AG04450 (cell line): ENCODE results near the gene IFNAR2.

DNA sequence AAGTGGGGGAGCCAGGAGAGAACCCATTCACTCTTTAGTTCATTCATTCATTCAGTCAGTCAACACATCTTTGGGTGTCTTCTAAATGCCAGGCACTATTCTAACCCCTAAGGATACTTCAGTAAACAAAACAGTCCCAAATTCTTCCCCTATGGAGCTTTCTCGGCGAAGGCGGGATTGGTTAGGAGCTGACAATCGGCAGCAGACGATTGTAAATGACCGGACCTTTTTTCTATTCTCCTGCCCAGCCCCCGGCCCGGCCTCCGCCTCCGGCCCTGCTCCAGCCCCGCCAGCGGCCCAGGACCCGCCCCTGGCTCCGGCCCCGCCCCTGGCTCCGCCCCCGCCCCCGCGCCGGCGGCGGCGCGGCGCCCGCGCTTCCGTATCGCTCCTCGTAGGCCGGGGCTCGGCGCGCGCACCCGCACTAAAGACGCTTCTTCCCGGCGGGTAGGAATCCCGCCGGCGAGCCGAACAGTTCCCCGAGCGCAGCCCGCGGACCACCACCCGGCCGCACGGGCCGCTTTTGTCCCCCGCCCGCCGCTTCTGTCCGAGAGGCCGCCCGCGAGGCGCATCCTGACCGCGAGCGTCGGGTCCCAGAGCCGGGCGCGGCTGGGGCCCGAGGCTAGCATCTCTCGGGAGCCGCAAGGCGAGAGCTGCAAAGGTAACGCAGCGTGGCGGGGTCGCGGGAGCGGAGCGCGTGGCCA, at the start of gene IFNAR2:
IFNAR2 (plus strand) TSS at position 380 of the 701 bp plus-strand sequence.
- CAGE, long polyA plus RNA, result start-site peak on the plus strand centred at position 391 of the sequence, 132 bp wide, 29 and 33 reads in 2 replicates
- RRBS, result 1% methylated on average over 44 of the region's 78 CpGs

GRCh38 chr21:33286746-33287540, 20.8 kb downstream of the IL10RB start:
- CAGE, long polyA plus RNA, result no peak
- RRBS, result no CpG with 5 or more reads among the region's 11 CpGs

GRCh38 chr21:33356741-33357888, 32.3 kb downstream of the IFNAR1 start:
- CAGE, long polyA plus RNA, result no peak
- RRBS, result no CpG with 5 or more reads among the region's 25 CpGs

- CAGE, long polyA plus RNA, result no peak
- RRBS, result no CpG with 5 or more reads among the region's 13 CpGs
Measured at GRCh38 chr21:33380548-33381089, 22.6 kb upstream of the IFNGR2 start.

DNA sequence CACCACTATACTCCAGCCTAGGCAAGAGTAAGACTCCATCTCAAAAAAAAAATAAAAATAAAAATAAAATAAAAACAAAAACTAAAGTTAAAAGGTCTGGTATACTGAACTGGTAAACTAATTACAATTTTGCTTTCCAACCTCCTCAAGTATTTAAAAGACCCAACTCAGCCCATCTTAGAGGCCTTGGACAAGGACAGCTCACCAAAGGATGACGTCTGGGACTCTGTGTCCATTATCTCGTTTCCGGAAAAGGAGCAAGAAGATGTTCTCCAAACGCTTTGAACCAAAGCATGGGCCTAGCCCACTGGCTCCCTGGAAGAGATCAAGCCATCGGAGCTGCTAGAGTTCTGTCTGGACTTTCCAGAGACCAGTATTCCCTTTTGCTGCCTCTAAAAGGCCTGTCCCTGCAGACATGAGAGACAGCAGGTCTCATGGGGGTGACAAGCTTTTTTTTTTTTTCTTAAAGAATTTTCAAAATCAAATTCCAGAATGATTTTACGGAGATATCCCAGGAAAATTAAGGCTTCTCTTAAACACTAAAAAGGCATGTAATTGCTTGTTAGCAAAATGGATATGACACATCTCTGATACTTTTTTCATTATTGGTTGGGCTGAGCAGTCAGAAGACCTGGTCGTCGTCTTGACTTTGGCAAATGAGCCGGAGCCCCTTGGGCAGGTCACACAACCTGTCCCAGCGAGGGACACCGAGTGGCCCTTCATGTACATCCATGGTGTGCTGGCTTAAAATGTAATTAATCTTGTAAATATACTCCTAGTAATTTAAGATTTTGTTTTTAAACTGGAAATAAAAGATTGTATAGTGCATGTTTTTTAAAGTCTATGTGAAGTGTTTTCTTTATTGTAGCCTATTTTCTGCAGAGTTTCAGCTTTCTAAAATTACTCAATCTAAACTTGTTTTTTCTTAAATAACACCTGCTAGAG, 33.7 kb downstream of the IFNGR2 start:
- CAGE, long polyA plus RNA, result no peak
- RRBS, result no CpG with 5 or more reads among the region's 11 CpGs

- CAGE, long polyA plus RNA, result no peak
- RRBS, result no CpG with 5 or more reads among the region's 11 CpGs
Measured at GRCh38 chr21:33480515-33480856, 712 bp upstream of the TMEM50B start.

DNA sequence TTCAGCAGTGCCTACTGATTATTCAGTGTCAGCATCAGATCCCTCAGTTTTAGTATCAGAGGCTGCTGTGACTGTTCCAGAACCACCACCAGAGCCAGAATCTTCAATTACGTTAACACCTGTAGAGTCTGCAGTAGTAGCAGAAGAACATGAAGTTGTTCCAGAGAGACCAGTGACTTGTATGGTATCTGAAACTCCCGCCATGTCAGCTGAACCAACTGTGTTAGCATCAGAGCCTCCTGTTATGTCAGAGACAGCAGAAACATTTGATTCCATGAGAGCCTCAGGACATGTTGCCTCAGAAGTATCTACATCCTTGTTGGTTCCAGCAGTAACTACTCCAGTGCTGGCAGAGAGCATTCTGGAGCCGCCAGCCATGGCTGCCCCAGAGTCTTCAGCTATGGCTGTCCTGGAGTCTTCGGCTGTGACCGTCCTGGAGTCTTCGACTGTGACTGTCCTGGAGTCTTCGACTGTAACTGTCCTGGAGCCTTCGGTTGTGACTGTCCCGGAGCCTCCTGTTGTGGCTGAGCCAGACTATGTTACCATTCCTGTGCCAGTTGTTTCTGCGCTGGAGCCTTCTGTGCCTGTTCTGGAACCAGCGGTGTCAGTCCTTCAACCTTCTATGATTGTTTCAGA, 10.2 kb downstream of the SON start:
- CAGE, long polyA plus RNA, result no peak
- RRBS, result no CpG with 5 or more reads among the region's 11 CpGs

DNA sequence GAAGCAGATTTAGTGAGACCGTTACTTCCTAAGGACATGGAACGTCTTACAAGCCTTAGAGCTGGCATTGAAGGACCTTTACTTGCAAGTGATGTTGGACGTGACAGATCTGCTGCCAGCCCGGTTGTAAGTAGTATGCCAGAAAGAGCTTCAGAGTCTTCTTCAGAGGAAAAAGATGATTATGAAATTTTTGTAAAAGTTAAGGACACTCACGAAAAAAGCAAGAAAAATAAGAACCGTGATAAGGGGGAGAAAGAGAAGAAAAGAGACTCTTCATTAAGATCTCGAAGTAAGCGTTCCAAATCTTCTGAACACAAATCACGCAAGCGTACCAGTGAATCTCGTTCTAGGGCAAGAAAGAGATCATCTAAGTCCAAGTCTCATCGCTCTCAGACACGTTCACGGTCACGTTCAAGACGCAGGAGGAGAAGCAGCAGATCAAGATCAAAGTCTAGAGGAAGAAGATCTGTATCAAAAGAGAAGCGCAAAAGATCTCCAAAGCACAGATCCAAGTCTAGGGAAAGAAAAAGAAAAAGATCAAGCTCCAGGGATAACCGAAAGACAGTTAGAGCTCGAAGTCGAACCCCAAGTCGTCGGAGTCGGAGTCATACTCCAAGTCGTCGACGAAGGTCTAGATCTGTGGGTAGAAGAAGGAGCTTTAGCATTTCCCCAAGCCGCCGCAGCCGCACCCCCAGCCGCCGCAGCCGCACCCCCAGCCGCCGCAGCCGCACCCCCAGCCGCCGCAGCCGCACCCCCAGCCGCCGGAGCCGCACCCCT, 11.8 kb downstream of the SON start:
- CAGE, long polyA plus RNA, result no peak
- RRBS, result 100% methylated on average over 2 of the region's 41 CpGs

- CAGE, long polyA plus RNA, result no peak
- RRBS, result no CpG with 5 or more reads among the region's 2 CpGs
Measured at GRCh38 chr21:33648306-33648903, 6.1 kb downstream of the ITSN1 start.

DNA sequence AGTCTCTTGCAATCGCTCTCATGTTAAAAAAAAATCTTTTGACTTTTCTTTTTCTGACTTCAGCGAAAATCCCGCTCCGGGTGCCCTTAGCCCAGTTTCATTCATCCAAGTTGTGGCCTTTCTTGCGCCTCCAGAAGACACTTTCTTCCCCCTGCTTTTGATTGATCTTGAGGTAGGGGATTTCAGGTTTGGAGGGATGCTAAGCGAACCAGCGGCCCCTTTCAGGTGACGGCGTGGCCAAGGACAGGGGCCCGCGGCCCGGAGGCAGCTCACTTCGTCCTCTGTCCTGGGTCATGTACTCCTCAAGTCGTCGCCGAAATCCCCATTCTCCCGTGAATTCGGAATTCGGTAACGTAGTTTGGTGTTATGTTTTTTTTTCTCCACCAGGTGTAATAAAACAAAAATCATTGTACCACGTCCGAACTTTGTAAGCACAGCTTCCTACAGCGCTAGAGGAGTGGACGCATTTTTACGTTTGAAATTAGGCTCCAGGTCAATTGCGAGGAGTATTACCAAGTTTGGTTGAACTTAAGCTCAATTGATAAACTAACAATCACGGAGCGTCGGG, 1.0 kb downstream of the MRPS6 start:
- CAGE, long polyA plus RNA, result no peak
- RRBS, result no CpG with 5 or more reads among the region's 29 CpGs

GRCh38 chr21:34129424-34129962, 56.1 kb downstream of the MRPS6 start:
- CAGE, long polyA plus RNA, result no peak
- RRBS, result no CpG with 5 or more reads among the region's 7 CpGs

DNA sequence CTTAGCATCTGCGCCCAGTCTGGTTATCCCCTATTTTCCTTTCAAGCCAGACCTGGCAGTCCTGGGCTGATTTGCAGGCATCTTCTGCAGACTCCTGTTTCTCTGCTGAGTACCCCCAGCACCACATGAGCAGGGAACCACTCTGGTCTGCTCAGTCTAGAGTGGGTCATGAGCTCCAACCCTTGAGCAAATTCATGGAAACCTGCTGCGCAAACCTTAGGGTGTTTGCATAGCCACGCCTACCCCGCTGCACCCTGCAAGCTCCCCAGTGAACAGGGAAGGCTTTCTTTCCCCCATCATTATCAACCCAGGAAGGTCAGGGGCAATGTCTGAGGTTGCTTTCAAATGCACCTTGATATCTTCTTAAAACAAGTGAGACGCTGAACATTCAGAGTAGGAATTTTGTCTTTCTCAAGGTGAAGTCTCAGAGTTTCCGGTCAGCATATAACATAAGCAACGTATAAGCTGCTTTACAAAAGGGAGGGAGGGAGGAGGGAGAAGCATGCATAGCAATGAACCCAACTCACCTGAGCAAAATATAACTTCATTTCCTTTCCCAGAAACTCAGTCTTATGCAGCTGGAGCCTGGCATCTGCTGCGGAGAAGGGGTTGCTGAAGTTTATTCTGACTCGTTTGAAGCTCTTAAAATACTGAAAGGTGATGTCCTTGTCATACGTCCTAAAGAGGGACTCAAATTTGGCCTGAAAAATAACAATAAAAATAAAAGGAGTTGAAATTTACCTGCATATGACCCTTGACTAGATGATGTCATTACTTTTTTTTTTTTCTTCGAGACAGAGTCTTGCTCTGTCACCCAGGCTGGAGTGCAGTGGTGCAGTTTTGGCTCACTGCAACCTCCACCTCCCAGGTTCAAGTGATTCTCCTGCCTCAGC, 11.2 kb upstream of the KCNE1 start:
- CAGE, long polyA plus RNA, result no peak
- RRBS, result no CpG with 5 or more reads among the region's 11 CpGs

- CAGE, long polyA plus RNA, result no peak
- RRBS, result no CpG with 5 or more reads among the region's 4 CpGs
Measured at GRCh38 chr21:34527796-34528562, 16.0 kb upstream of the KCNE1 start.

GRCh38 chr21:34543205-34543404, 31.1 kb upstream of the KCNE1 start:
- CAGE, long polyA plus RNA, result no peak
- RRBS, result no CpG with 5 or more reads among the region's 2 CpGs

DNA sequence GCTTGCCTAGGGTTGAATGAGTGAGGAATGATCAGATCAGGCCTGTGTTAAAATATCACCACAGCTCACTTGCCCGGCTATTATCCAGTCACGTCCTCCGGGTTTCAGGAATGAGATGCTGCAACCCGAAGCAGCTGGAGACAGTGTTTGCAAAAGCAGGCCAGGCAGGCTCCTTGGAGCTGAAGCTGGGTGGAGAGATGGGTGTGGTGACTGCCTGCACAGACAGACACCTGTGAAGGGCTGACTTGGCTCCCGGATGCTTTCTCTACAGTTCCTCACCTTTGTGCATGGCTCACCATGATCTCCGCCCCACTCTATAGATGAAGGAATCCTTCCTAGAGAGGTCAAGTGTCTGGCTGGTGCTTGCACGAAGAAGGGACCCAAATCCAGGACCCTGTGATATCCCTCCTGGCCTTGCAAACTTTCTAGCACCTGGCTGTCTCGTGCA, 34.5 kb downstream of the RCAN1 start:
- CAGE, long polyA plus RNA, result no peak
- RRBS, result no CpG with 5 or more reads among the region's 8 CpGs

DNA sequence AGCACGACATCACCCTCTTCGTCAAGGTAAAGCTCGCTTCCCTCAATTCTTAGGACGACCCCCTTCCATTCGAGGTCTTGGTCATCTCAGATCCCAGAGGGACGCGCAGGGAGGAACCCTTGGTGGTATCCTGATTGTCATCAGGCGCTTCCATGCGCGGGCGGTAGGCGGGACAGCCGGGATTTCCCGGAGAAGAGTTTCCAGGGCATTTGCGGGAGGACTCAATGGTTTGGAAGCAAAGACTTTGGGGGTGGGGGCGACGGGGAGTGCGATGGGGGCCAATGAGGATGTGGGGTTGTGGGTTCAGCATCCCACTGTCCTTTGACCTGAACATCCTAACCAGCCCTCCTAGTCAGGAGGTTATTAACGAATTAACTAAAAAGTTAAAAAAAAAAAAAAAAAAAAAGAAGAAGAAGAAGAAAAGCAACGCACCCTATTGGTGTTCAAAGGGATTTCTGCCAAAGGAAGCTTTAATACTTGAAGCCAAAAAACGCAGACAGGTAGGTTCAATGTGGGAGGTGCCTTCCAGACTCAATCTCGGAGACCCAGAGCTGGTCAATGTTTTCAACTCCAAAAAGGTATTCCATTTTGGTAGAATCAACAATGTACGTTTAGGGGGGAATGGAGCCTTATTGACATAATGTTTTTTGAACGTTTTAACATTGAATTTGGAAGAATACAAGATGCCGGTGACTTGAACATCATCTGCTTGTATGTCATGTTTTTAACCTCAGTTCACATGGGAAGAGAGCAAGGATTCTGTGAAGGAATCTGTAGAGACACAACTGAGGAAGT, 2.1 kb downstream of the CLIC6 start:
- CAGE, long polyA plus RNA, result no peak
- RRBS, result no CpG with 5 or more reads among the region's 25 CpGs

DNA sequence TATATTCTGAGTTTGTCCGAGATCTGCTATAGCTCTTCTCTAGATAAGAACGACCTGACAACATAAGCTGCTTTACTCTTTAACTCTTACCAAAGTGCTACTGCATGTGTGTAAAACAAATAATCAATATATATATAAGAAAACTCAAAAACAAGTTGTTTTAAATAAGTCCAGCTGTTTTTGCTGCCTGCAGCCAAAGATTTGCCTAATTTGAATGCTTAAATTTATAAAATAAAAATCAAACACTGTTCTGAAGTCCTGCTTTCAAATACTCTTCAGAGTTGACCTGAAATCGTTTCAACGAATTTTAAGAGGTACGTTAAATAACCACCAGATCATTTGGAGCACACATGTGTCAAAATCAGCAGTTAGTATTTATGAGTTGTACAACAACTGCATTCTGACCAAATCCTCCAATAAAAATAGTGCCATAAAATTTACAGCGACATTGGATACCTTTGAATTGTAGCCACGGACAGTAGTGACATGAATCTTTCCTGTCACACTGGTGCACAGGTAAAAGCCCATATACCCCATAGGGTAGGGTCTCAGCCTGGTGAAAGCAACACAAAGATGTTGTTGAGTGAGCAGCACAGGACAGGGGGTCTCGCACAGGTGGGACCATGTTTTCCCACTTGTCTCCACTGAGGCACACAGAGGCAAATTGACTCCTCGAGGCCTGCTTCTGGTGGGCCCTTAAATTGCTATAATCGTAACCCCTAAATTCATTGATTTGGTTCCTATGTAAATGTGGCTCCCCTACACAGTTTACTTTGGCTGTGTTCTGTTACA, 121.5 kb downstream of the CLIC6 start:
- CAGE, long polyA plus RNA, result no peak
- RRBS, result no CpG with 5 or more reads among the region's 10 CpGs

DNA sequence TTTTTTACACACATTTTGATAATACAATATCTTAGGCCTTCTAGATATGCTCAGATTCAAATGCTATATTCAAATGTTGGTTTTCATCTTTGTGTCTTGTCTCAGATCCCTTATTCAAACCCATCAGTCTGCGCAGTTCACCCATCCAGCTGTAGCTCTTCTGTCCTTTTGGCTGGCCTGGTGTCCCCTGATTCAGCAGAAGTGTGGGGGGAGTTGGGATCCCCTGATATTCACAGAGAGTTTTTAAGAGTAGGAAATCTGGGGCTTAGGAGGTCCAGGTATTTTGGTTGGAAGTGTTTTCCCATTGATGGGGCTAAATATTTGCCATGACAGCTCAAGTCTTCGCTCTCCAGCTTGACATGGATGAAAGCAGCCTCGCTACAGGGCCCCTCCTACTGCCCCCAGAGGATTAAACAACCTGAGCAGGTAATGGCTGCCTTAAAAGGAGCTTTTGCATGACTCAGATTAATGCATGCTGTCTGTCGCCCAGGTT, 127.5 kb downstream of the CLIC6 start:
- CAGE, long polyA plus RNA, result no peak
- RRBS, result no CpG with 5 or more reads among the region's 4 CpGs

DNA sequence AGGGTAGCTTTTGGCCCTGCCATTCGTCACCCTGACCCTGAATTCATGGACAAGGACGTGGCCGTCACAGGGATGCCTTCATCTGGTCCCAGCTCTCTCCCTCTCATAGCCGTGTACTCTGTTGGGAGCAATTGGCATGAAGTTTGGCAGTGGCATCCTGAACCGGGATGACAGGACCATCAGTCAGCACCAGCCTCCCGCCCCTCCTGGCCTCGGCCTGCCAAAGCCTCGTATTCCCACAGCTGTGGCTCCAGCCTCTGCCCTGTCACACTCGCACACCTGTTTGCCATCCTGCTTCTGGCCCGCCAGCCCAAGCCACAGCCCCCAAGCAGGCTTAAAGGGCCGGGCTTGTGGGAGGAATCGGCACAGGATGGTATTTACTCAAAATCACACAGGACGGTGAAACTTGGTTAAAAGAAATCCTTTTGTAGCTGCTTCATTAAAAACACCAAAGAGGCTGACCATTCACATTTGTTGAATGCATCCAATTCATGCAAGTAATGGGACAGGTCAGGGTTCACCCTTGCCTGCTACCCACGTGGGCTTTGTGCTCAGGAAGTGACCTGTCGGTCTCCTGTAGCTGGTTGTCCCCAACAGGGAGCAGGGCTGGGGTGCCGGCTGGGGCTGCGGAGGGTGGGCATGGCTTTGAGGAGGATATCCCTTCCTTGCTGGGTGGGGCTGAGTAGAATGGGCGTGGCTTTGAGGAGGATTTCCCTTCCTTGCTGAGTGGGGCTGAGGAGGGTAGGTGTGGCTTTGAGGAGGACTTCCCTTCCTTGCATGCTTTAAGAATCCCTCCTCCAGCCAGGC, 151.0 kb downstream of the CLIC6 start:
- CAGE, long polyA plus RNA, result no peak
- RRBS, result no CpG with 5 or more reads among the region's 18 CpGs

DNA sequence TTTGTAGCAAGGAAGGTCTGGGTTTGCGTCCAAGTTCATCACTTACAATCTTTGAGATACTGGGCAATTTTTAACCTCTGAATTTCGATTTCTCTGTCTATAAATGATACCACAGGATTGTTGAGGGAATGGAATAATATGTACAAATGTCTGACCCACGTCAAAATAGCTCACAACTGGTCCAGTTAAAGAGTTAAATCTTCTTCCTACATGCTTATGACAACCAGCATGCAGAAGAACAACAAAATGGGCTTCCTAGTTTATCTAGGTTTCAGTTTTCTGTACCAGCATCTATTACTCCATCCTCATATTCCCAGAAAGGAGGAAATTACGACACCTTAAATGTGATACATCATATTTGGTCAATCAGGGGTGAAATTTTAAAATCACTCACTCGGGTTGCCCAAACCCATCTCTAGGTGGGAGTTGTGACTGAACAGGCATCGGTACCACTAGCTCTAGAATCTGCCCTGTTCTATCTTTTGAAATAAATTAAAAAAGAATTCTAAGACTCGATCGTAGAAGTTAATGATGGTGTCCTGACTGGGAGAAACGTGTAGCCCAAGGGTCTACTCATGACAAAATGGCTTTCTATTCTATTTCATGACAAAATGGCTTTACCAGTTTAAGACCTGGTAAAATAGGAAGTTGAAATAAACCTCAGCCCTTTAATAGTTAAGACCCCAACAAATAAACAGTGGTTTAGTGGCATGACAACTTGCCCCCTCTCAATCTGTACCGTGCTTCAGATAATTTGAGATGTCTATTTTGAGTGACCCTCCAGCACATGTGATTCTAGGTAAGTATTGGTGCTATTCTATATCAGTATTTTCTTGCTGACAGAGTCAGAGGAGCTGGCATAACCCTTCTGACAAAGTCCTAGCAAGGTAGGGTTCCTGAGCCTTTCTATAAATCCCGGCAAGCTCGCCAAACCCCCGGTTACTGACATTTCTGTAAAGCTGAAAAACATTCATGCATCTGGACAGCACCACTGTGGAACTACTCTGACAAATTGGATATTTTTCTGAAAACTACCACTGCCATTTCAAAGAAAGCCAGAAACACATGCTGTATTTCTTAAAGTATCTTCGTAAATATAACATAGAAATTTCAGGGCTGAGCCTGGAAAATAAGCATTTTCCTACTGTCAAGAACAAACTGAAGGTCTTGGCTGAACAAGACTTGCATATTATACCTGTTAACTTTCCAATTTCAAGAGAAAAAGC, 162.2 kb downstream of the CLIC6 start:
- CAGE, long polyA plus RNA, result no peak
- RRBS, result no CpG with 5 or more reads among the region's 14 CpGs